Measurements from ENCODE around the genes DIPK2B and ZNF674.

GRCh38 chrX:41338899-41339360, 5.0 kb downstream of the DDX3X start:
- RRBS: no CpG with 5 or more reads among the region's 6 CpGs

GRCh38 chrX:41443167-41443541, 4.0 kb upstream of the NYX start:
- RRBS: no CpG with 5 or more reads among the region's 5 CpGs

DNA sequence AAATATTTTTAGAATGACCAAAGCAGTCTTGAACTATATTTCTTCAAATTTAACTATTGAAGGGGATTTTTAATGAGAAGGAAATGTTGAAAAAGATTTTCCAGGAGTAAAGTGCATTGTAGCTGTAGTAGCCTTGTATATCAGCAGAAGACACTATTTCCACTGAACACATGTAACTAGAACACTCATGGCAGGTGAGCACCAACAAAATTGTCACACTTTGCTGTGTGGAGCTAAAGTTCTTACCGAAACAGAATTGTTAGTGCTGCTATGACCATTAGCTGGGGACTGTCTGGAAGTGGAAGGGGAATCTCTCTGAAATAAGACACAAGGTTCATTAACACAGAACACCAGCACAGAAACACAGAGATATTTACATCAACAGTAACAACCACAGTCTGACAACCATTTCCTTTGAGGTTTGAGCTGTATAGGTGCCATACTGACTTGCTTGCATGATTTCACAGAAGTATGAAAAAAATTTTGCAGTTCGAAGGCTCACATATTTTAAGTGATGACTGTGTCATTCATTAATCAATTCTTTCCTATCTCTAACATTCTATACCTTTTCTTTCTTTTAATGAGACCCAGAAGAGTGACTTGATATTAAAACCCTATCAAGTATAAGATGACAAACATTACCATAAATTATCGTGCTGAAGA, 109.8 kb downstream of the NYX start:
- RRBS: no CpG with 5 or more reads among the region's 3 CpGs

GRCh38 chrX:41560923-41561449, 113.8 kb downstream of the NYX start:
- RRBS: no CpG with 5 or more reads among the region's 2 CpGs

DNA sequence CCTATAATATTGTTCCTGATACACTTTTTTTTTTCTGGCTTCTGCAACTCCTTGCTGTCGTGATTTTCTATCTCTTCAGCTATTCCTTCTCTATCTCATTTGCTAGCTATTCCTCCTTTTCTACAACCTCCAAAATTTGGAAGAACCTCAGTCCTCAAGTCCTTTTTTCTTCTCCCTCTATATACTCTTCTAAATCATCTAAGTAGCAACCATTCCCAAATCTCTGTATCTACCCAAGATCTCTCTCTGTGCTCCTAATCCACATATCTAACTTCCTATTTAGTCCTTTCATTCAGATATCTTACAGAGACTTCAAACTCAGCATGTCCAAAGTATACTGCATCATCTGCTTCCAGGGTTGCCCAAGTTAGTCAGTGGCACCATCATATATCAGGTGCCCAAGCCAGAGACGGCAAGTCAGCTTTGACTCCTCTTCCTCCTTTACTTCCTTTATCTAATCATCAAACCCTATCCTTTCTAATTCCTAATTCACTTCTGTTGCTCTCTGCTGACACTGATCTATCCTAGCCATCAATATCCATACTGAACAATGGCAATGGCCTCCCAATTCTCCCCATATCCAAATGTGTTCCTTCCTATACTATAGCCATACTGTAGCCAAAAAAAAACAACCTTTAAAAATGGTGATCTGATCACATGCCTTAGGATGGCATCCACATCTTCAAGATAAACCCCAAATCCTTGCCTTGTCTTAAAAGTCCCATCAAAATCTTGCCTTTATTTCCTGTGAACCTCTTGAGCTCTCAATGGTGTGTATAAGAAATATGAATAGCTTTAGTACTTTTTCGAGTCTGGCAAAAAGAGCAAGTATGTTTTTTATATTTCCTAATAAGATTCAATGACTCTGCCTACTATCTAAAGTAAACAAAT, 40.5 kb downstream of the GPR82 start:
- RRBS: no CpG with 5 or more reads among the region's 3 CpGs

DNA sequence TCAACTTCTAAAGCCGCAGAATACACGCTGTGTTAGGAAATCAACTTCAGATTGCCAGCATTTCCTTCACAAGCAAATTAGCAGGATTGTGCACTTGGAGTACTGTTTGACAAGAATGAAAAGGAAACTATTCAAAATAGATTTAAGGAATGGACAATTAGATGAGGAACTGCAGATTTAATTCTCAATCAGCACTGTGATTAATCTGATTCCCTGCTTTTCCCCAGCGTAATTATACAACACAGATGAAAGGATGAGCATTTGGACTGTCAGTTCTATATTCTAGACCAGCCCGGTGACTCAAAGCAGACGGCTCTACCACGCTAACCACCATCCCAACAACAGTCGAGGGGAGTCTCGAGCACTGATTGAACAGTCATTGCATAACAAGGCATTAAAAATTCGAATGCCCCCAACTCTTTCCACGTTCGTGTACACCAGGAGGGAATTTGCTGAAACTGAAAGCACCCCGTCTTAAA, 1.4 kb downstream of the CASK start:
- RRBS: no CpG with 5 or more reads among the region's 12 CpGs

DNA sequence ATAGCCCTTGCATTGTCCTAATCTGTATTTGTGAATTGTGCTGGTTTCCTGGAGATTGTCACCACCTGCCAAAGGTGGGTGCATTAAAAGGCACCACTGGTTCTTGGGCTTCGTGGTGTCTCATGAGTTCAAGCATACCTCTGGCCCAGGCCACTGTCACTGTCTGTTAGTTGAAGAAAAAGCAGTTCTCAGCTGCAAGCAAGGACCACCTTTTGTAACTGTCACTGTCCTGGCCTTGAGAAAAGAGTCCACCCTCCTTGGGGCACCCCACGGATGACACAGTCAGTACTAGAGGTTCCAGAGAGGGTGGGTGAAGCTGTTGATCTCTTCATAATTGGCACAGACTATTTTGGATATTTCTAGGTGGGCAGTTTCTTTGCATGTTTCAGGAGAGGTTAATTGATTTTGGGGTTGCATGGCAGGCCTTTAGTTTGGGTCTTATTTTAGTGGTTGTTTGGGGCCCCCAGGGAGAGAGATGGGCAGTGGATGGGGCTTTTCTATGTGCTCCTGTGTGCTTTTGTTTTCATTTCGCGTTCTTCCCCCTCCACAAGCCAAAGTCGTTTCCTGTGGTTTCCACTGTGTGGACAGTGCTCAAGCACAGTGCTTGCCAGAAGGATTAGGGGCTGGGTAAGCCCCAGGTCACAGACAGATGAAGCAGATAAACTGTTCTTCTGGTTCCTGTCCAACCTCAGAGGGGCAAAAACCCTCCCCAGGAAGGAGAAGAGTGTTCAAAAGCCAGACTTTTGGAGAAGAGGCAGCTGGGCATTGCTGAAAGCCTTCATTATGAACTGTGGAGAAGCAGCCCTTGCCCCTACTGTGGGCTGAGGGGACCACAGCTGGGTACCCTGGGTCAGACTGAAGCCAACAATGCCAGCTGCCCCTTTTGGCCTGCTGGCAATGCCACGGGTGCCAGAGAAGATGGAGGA, 156.3 kb upstream of the PPP1R2C start:
- RRBS: no CpG with 5 or more reads among the region's 6 CpGs

GRCh38 chrX:43658643-43658903, 2.5 kb downstream of the MAOA start:
- RRBS: no CpG with 5 or more reads among the region's 2 CpGs

DNA sequence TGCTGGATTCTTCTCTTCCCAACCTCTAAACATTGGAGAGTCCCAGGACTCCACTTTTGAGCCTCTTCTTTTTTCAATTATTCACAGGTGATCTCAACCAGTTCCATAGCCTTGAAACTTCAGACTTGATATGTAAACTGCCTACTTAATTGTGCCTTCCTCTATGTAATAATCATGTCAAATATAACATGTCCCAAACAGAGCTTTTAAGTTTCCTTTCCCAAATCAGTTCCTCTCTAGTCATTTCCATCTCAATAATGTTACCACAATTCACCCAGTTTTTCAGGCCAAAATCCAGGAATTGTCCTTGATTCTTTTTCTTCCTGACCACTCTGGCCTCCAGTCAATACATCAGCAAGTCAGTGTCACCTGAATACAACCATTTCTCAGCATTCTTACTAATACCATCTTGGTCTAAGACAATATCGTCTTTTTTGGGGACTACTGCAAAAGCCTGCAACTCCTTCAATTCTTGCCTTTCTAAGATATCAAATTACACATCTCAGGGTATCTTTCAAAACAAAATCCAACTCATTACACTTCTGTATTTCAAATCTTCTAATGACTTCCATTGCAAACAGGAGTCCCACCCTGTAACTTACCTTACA, 22.0 kb downstream of the MAOB start:
- RRBS: no CpG with 5 or more reads among the region's 1 CpG

GRCh38 chrX:44950573-44951925, 78.1 kb downstream of the KDM6A start:
- RRBS: no CpG with 5 or more reads among the region's 11 CpGs

DNA sequence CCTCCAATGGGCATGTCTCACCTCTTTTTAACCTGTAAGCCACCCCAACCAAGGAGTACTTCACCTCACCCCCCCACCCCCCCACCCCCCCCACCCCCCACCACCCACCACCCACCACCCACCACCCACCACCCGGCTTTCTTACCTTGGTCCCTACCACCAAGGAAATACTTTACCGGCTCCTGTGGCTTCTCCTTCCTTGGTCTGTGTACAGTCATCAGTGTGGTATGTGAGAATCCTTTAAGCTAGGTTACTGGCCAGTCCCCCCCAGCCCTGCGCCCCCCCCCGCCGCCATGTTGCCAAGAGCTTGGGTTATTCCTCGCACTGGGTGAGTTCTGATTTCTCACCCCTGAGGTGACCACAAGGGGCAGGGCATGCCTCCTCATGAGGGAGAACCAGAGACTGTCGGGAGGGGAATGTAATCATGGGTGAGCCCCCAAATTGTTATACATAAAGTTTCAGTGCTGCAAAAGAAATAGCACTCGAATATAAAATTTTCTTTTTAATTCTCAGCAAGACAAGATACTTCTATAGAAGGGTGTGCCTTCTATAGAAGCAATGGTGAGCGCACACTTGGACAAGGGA, 133.0 kb downstream of the KDM6A start:
- RRBS: no CpG with 5 or more reads among the region's 9 CpGs

GRCh38 chrX:45069474-45070482, 130.9 kb downstream of the DIPK2B start:
- RRBS: no CpG with 5 or more reads among the region's 7 CpGs

DNA sequence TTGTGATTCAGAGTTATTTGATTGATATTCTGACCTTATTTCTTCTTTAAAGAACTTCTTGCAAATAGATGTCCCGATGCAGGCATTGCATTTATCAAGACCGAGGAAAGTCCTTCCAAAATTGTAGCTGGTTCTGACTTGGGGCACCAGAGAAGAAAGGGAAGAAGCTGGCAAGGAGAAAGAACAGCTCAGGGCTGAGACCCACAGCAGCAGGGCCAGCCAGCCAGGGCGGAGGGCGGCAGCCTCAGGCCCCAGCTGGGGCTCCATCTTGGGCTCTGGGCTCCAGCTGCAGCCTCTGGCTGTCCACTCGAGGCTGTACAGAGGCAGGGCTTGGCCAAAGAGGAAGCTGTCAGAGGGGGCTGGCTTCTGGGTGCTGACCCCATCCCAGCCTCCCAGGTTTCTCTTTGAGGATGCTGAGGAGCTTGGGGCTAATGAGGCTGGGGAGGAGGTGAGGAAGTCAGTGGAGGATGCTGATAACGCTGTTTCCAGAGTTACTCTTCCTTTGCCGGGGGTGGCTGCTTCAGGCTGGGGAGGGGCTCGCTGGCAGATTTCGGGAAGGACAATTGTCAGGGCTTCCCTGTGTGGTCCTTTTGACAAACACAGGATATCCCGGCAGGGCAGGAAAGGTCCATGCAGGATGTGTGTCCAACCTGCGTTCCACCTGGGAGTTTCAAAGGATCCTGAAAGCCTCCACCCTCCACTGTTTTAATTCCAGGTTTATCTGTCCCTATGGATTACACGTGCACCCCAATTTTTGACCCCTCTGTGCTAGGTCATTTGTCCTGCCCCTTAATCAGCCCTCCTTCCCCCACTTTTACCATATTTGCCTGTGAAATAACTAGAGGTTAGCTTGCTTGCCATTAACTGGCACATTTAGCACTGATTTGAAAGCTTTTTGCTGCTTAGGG, at the start of gene DIPK2B:
DIPK2B (minus strand) TSS at position 317 of the 908 bp plus-strand sequence.
- RRBS: 25% methylated on average over 3 of the region's 12 CpGs

- RRBS: no CpG with 5 or more reads among the region's 8 CpGs
Measured at GRCh38 chrX:45765584-45766371, 565.1 kb upstream of the DIPK2B start.

GRCh38 chrX:45766688-45767627, 566.3 kb upstream of the DIPK2B start:
- RRBS: no CpG with 5 or more reads among the region's 4 CpGs

GRCh38 chrX:45767628-45767865, 566.9 kb upstream of the DIPK2B start:
- RRBS: no CpG with 5 or more reads among the region's 4 CpGs

- RRBS: no CpG with 5 or more reads among the region's 7 CpGs
Measured at GRCh38 chrX:45771594-45772190, 571.0 kb upstream of the DIPK2B start.

DNA sequence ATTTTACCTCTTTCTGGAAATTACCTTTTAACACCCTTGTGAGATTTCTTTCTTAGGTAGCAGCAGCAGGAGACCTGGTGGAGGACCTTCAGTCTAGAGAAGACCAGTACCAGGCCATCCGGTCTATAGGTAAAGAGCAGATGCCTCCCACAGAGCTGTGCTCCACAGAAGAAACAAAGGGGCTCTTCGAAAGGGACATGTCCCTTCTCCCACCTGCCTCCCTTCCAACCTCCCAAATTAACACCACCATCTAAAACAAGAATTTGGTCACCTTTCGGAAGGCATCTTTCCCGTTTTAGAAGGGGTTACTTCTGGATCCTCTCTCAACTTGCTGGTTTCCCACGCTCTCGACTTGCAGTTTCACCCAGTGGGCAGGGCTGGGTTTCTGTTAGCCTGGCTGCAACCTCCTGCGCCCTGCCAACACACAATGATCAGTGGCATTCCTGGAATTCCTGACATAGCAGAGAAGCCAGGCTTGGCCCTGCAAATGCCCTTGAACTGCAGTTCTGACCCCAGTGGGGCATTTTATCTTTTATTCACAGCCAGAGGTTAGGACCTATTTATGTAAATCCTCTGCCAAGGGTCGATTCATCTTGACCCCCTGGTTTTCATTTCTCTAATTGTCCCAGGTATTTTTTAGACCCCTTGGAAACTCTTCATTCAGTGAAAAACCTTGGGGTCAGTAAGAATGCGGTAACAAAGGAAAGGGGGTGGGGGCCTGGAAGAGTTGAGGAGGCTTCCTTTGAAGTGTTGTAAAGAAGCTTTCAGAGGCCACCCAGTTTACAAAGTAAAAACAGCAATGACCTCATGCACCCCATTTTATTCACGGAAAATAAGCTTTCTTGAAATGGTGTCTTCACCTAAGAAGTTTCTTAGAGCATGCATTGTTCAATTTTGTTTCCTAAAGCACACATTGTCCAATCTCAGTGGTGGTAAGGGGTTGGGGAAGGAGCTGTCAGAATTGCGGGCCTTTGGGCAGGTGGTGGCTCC, 119.5 kb upstream of the KRBOX4 start:
- RRBS: no CpG with 5 or more reads among the region's 11 CpGs

DNA sequence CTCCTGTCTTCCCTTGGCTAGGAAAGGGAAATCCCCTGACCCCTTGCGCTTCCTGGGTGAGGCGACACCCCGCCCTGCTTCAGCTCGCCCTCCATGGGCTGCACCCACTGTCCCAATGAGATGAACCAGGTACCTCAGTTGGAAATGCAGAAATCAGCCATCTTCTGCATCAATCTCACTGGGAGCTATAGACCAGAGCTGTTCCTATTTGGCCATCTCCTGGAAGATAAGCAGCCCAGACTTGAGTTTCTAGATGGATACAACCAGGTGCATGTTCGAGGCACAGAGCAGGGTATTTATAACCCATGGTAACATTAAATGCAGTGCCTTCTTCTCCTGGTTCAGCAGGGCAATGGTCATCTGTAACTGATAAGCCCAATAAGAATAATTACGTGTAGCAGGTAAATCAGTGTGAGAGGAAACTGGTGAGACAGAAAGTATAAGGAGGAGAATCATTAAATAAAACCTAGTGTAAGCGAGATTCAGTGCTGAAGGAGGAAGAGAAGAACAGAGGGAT, 39.3 kb downstream of the KRBOX4 start:
- RRBS: no CpG with 5 or more reads among the region's 7 CpGs

DNA sequence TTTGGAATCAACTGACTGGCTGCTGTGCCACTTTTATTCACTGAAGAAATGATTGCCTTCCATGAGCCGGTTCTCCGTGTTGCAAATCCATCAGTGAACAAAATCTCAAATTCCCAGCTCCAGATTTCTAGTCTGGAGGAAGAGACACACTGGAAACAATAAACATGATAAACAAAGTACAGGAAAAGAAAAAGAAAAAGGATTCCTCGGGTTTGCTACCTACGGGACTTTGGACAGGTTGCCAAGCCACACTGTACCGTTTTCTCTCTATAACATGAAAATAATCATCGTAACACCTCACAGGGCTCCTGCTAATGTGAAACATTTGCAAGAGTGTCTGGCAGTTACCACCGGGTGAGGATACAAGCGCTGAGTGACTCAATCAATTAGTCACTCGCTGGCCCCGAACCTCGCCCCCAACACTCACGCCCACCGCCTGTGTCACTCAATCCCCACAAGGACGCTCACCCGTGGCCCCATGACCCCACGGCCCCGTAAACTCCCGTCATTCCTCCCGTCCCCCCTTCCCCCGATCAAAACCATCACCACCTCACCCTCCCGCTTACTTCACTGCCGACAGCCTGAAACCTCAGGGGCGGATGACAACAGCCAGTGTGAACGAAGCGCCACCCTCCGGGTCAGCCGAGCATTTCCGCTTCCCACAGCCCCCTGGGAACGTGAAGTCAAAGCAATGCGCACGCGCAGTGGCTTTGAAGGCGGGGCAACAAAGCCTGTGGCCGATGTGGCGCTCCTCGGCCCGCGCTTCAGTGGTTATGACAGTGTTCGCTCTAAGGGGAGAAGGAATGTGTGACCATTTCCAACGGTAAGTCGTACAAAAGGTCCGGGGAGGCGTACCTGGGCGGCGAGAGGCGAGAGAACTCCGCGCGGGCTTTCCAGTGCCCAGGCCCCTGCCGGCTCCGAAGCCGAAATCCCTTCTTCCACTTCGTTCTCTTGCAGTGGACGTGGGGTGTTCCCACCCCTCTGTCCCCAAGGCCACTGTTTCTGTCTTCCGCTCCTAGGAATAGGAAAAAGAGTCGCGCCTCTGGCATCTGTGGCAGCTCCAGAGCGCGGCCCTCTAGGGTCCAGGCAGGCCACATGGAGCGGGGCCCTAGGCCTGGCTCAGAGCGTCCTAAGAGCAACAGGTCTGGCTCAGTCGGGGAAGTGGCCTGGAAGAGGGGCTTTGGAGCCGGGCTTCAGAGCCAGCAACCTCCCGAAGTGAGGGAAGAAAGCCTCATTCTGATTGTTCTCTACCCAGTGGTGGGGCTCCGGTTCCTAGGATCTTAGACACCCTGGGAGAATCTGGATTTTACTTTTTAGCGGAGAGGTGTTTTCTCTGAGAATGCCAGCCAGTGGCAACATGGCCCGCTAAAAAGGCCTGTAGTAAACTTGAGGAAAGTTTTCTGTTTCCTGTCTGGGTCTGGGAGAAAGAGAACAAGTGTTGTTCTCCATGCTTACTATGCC, at the start of gene ZNF674:
ZNF674 (minus strand) TSS at position 617 of the 1,461 bp plus-strand sequence.
- RRBS: 19% methylated on average over 12 of the region's 67 CpGs

All from SK-N-MC (cell line).